ENCODE data around the genes CHCHD2, ZNF727, VKORC1L1, ASL, TPST1 and RABGEF1.

GRCh38 chr7:56105872-56106836, at the start of gene CHCHD2:
TSS of gene CHCHD2 (minus strand) at chr7:56106476.
- PRO-cap = bidirectional peak, plus-strand start at chr7:56106682, minus-strand start at chr7:56106457
- RRBS = 5% methylated on average over 9 of the region's 60 CpGs

DNA sequence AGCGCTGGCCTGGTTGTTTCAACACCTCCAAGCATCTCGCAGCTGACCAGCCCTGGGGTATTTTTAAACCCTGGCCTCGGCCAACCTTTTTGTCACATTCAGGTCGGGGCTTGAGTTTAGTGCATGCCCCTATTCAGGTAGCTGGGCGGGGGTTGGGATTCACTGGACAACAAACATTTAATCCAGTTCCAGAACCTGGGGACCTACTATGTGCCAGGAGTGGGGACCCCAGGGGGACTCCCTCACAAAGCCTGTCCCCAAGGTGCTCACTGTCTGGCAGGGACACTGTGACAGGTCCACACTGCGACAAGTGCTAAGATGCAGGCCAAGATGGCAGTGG, 105.6 kb upstream of the ZNF716 start:
- PRO-cap = no peak
- RRBS = no CpG with 5 or more reads among the region's 6 CpGs

- PRO-cap = no peak
- RRBS = no CpG with 5 or more reads among the region's 32 CpGs
Measured at GRCh38 chr7:57403790-57404392, 46.1 kb upstream of the ZNF716 start.

GRCh38 chr7:57867975-57868310, 418.0 kb downstream of the ZNF716 start:
- PRO-cap = no peak
- RRBS = no CpG with 5 or more reads among the region's 33 CpGs

GRCh38 chr7:63068110-63068632, 930.5 kb upstream of the ZNF722 start:
- PRO-cap = no peak
- RRBS = 57% methylated on average over 6 of the region's 37 CpGs

DNA sequence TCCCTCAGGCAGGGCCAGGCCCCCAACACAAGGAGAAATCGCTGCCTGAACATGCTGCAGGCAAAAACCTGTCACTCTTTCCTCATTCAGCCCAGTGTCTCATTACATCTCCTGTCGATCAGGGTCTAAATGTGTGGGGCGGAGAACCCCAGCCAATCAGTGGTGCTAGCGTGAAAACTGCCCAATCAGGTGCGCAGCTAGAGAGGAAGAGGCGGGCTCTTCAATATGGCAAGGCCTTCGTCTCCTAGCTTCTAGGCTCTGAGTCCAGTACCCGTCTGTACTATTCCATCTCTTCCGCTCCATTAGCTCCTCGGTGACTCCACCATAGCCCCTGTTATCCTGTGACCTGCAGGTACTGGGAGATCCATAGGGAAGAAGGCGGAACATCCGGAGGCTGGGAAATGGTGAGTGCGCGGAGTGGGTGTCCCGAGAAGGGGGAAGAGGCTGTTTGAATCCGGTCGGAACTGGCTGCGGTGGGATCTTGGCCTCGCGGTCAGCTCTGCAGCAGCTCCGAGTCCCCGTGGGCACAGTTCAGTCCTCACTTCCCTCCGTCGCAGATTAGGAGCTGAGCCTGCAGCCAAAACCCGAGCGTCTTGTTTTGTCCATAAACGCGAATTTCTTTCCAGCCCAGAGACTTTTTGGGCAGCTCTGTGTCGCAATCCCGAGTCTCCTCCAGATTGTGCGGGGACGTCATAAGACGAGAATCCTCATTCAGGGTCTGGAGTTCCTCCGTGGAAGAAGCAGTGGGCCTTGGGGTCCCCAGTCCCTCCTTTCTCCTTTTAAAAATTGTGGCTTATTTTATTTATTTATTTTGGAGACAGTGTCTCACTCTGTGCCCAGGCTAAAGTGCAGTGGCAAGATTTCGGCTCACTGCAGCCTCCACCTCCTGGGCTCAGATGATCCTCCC, at the start of gene ZNF727:
Gene ZNF727 (plus strand): TSS at position 214 of the 907 bp plus-strand sequence.
- PRO-cap = bidirectional peak, plus-strand start at position 675 of the sequence, minus-strand start at position 431 of the sequence
- RRBS = 11% methylated on average over 3 of the region's 35 CpGs

DNA sequence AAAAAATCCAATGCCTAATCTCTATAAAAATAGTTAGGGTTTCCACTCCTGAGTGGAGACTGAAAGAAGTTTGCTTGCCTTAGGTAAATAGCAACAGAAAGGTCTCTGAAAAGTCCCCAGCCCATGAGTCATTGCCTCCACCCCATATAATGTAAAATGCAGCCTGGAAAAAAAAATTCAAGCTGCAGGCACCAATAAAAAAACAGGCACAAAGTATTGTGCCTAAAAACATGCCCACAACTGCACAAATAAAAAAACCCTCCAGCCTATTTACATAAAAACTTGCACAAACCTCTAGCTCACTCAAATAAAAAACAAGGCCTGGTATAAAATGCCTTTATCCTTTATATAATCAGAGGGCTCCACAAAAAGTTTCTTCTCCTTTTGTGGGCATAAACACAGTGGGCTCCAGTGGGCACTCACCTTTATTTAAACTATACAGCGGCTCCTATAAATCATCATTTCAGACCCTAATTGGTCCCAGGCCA, 47.4 kb downstream of the ZNF680 start:
- PRO-cap = no peak
- RRBS = no CpG with 5 or more reads among the region's 1 CpG

DNA sequence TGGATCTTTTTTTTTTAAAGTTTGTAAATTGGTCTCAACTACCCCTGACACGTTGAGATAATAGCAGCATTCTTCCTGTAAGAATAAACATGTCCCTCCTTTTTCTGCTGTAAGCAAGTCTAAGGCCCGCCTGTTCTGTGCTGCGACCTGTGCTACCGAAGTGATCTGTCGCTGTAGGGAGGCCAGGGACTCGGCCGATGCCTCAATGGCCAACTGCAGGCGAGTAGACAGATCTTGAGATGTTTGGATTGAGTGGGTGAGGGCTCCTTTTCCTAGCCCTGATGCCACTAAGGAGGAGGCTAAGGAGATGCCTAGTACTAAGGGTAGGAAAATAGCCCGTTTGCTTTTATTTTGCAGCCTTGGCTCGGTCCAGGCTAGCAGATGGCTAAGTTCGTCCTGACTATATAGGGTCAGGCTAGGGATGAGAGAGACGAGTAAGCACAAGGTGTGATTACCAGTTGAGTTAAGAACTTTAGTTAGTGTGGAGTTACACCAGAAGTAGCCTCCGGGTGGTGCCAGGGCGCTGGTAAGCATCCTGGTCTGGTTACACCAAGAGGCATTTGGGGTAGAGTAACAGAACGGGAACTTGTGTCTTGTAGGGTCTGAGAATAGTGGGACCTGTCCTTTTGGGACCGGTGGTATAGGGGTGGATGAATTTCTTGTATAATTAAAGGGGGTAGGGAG, 41.5 kb downstream of the ZNF138 start:
- PRO-cap = no peak
- RRBS = 93% methylated on average over 2 of the region's 16 CpGs

DNA sequence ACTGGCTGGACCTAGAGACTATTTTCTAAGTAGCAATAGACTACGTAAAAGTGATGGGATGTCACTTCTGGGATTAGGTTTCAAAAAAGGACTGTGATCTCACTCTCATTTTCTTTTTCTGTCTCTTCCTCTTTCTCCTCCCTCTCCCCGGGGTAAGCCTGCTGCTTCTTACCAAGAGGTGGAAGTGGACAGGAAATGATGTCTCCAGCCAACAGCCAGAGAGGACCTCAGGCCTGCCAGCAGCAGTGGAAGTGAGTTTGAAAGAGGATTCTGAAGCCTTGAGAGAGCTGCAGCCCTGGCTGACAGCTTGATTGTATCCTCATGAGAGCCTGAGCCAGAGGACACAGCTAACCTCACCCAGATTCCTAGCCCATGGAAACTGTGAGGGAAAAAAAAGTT, 30.1 kb upstream of the ERV3-1 start:
- PRO-cap = no peak
- RRBS = no CpG with 5 or more reads among the region's 2 CpGs

DNA sequence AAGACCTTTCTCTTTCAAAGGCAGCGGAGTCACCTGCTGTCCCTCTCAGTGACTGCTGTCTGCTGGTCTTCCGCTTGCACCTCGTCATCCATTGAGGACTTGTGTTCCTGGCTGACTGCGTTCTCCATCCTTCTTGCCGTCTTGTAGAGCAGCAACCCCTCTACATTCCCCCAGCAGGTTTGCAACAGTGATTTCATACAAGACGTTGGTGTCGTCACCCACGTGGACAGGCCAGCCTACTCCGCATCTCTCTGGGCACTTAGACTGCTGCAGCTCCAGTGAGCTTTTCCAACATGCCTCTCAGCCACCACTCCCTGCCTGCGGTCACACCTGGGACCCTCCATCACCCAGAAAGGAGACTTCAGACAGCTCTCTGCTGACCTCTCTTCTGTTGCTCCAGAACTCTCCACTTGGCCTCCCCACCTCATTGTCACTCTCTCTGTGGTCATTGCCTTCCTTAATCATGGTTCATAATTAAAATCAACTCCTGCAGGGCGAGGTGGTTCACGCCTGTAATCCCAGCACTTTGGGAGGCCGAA, 149.4 kb upstream of the VKORC1L1 start:
- PRO-cap = no peak
- RRBS = no CpG with 5 or more reads among the region's 13 CpGs

DNA sequence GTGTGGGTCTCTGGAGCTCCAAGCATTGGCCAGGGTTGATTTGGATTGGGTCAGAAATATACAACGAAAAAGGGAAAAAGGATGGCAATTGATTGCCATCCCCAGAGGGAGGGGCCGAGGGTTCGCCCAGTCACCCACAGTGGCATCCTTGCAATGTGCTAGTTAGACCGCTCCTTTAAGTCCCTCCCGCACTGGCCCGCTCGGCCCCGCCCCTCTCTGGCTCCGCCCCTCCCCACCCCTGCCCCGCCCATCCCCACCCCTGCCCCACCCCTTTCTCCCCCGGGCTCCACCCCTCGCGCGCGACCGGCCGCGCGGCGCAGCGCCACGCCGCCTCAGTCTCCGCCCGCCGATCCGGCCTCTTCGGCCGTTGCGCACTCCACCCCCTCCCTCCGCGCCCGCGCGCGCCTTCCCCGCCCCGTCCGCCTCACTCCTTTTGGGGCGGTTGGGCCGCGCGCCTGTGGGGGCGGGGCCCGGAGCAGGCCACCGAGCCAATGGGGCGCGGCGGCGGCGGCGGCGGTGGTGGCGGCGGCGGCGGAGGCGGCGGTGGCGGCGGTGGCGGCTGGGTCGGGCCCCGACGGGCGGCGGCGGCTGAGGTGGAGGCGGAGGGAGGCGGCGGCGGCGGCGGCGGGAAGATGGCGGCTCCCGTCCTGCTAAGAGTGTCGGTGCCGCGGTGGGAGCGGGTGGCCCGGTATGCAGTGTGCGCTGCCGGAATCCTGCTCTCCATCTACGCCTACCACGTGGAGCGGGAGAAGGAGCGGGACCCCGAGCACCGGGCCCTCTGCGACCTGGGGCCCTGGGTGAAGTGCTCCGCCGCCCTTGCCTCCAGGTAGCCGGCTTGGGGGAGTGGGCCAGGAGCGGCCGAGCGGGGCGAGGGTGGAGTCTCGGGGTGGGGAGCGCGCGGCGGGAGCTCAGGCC, at the start of gene VKORC1L1:
Gene VKORC1L1 (plus strand): TSS at position 335 of the 915 bp plus-strand sequence.
- PRO-cap = unidirectional peak, plus-strand start at position 427 of the sequence; unidirectional peak, plus-strand start at position 534 of the sequence
- RRBS = 2% methylated on average over 19 of the region's 103 CpGs

- PRO-cap = bidirectional peak, plus-strand start at chr7:66075841, minus-strand start at chr7:66075628
- RRBS = 1% methylated on average over 36 of the region's 76 CpGs
Measured at GRCh38 chr7:66075233-66076231, at the start of gene ASL. TSS of gene ASL (plus strand) at chr7:66075819.

GRCh38 chr7:66114983-66115768, 529 bp downstream of the CRCP start:
- PRO-cap = bidirectional peak, plus-strand start at chr7:66115353, minus-strand start at chr7:66115178; unidirectional peak, minus-strand start at chr7:66115430
- RRBS = under 1% methylated on average over 17 of the region's 44 CpGs

DNA sequence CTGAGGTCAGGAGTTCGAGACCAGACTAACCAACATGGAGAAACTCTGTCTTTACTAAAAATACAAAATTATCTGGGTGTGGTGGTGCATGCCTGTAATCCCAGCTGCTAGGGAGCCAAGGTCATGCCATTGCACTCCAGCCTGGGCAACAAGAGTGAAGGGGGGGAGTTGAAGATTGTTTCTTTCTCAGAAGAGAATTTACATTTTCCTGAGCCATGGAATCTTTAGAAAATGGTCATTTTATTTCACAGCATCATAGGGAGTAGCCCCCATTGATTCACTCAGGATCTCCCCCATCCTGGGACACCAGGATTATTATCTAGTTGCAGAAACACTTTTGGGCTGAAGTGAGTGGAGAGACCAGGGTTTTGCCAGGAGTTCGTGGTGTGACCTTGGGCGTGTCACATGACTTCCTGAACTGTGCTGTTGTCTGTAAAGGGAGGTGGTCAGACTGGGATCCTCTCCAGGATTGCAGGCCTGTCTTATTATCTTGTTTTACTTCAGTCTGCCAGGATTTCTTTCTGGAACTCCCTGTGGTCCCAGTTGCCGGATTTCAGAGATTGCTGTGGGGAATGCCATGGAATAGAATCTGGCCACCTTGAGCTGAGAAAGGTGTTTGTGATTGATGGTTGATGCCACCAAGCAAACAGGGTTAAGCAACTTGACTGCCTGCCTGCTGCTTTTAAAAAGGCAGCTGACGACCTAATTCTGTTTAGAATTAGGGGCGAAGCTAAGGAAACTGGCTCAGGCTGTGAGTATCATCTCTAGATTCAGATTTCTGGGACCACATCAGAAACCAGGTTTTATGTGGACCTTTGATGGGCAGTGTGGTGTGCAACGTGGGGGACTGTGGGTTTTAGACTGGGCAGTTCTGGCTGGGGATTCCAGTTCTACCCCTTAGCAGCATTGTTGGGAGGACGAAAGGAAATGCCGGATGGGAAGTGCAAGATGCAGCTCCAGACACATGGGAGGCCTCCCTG, 35.8 kb downstream of the CRCP start:
- PRO-cap = no peak
- RRBS = no CpG with 5 or more reads among the region's 9 CpGs

DNA sequence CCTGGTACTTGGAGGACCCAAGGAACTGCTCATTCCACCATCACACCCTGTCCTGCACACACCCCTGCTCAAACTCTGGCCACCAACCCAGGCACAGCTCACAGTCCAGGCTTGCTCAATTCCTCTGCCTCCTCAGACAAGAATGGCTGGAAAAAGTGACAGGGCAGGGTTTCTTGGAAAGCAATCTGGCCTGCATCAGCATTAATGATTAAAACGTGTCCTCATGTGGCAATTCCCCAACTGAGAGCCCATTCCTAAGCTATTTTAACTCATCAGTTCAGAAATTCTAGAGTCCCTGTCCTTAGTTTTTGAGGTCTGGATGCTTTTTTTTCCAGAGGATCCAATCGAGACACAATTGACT, 17.2 kb upstream of the TPST1 start:
- PRO-cap = no peak
- RRBS = no CpG with 5 or more reads among the region's 2 CpGs

DNA sequence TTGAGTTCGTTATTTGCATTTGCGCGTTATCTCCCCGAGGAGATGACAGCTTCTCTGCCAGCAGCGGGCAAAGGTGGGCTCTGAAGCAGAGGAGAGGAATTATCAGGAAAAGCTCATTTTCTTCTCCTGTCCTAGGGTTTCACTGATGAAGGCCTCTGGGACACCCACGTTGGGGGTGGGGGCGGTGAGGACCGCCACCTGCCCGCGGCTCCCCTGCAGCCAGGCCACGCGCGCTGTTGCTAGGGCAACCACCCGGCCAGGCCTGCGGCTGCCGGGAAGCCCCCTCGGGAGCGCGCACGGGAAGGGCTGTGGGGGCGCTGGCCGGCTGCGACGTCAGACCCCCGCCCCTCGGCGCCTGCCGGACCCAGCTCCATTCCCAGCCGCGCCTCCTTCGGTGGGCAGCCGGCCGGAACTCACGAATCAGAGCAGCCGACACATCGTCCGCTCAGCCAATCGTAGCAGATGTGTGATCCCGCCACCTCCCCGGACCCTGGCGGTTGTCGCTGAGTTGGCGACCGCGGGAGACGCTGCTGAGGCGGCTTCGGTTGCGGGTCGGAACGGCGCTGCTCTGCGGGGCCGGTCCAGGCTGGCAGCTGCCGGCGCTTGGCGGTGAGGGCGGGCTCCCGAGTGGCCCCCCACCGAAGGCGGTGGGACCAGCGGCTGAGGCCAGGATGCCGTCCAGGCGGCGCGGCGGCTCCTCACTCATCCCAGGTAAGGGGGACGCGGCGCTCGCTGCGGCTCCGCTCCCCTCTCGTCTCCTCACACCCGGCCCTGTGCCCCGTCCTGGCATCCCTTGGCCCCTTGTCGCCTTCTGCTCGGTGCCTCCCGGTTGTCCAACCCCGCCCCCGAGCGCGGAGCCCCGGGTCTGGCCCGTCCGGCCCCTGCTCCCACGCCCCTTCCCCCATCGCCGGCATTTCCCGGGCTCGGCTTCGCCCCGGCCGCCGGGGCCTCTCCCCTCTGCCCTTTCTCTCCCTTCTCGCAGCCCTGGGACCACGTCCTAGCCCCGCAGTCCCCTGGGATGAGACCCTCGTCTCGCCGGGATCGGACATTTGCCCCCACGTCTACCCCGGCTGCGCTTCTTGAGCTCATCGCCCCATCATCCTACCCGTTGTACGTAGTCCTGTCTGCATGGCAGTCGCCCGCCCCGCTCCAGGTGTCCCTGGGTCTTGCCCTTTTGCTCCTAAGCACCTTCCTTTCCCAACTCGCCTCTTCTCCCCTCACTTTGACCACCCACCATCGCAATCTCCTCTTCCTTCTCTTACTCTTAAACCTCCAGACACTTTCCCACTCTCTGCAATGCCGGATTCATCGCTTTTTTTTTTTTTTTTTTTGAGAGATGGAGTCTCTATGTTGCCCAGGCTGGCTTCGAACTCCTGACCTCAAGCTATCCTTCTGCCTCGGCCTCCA, at the start of gene TPST1:
Gene TPST1 (plus strand): TSS at position 523 of the 1,407 bp plus-strand sequence.
- PRO-cap = bidirectional peak, plus-strand start at position 523 of the sequence, minus-strand start at position 393 of the sequence
- RRBS = 1% methylated on average over 44 of the region's 117 CpGs

DNA sequence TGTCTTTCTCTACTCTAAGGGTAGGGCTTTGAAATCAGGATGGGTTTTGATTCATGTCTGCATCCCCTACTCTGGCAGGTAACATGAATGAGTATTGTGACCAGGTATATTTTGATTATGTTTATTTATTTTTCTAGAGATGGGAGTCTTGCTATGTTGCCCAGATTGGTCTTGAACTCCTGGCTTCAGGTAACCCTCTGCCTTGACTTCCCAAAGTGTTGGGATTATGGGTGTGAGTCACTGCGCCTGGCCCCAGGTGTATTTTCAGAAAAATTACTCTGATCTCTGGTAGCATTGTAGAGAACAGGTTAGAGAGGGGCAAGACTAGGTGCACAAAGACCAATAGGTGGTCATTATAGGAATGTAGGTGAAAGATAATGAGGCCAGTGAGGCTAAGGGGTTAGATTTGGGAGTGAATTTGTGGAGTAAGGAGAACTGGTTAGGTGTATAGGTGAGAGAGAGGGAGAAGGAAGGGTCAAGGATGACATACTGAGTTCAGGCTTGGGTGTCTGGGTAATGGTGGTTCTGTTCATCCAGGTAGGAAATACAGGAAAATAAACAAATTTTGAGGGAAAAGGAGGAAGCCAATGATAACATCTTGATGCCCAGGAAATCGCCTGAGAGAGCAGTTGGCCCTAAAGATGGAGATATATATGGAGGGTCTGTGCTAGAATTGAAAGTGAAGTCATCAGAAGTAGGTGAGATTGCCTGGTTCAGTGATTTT, 4.7 kb downstream of the TPST1 start:
- PRO-cap = no peak
- RRBS = no CpG with 5 or more reads among the region's 2 CpGs

DNA sequence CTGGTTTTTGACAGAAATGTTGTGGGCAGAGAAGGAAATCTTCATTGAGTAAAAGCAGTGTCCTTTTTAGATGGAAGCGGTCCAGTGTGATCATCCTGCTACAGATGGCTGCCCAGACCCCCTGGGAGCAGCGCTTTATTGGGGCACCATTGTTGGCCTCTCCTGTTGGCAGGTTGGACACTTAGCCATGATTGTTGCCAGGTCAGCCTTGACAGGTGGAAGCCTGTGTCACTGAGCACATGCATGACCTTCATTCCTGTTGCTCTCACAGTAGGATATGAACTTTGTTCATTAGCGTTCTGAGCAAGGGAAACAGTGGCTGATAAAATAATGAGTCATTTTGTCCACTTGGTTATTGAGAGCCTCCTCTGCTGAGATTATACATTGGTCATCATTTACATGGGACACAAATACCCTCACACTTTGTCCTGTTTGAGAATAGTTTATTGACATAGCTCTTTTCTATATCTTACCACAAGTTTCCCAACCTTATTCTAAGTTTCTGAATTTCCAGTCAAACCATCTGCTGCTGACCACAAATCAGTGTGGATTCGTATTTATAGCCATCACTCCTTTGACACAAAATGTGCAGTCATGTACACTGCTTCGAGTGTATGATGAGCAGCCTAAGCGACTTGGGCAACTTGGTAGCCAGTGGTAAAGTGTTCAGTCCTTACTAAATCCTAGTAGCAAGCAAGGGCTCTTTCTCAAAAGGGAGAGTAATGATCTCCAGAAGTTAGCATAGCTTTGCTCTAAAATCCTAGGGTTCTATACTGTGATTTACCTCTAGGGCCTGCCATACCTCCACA, 102.6 kb downstream of the TPST1 start:
- PRO-cap = no peak
- RRBS = no CpG with 5 or more reads among the region's 6 CpGs

DNA sequence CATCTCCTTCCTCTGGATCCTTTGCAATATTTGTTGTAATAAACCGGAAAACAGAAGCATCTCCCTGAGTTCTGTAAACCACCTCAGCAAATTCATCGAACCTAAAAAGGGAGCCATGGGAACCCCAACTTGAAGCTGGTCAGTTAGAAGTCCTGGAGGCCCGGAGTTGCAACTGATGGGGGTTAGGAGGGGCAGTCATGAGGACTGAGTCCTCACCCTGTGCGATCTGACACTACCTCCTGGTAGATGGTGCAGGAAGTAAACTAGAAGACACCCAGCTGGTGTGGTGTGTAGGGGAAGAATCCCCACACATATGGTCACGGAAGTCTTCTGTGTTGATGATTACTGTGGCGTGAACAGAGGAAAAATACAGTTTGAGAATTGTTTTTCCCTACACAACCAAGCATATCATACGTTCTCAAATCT, 164.7 kb upstream of the KCTD7 start:
- PRO-cap = no peak
- RRBS = 100% methylated on average over 1 of the region's 7 CpGs

- PRO-cap = bidirectional peak, plus-strand start at chr7:66740733, minus-strand start at chr7:66740588
- RRBS = 1% methylated on average over 23 of the region's 76 CpGs
Measured at GRCh38 chr7:66739983-66740846, at the start of gene RABGEF1. TSS of gene RABGEF1 (plus strand) at chr7:66740733.

All from kidney (tissue), 2 donors.